ENCODE data around the gene UBE2H.

DNA sequence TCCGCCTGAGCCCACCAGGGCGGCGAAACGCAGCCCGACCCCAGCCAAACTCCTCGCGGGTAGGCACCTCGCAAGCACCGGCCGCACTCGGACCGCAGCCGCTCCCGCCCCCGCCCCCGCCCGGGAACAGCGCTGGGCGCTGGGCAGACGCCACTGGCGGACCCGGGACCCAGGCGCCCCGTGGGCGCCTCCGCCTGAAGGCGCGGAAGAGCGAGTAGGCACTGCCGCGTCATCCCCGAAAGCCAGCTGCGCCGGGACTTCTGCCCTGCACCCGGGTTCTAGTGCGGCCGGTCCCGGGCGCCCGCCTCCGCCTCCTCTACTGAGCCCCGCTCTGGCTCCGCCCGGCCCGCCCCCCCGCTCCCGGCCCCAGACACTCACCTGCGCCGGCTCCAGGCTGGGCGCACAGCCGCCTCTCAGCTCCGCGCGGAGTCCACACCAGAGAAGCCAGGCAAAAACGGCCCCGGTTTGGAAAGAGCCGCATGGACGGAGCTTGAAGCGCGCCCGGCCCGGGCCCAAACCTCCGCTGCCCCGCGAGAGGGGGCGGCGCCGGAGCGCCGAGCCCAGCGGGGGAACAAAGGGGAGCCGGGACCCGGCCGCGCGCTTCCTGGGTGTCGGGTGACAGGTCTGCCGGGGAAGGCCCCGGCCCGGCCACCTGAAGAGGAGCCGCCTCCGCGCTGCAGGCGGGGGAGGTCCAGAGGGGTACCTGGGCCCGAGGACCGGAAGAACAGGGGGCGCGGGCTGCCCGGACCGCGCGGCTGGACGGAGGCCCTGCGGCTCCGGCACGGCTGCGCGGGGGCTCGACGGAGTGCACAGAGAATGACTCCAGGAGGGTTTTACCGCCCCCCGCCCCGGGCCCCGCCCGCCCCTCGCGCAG lies 168.1 kb downstream of the NRF1 start:
- PRO-cap = bidirectional peak, plus-strand start outside the sequence, minus-strand start at position 809 of the sequence
- RAMPAGE, long total RNA, 3 experiments = no peak in any of the 3 experiments

- PRO-cap = unidirectional peak, minus-strand start at chr7:129952719; unidirectional peak, minus-strand start at chr7:129952960
- RAMPAGE, long total RNA, 3 experiments = start-site peak on the minus strand in 1 of 3 experiments, at chr7:129952505-129952961 at its widest, 36 to 196 reads per replicate
These were observed at the start of gene UBE2H for GRCh38 chr7:129952445-129953270. TSS of gene UBE2H (minus strand) at chr7:129952960.

DNA sequence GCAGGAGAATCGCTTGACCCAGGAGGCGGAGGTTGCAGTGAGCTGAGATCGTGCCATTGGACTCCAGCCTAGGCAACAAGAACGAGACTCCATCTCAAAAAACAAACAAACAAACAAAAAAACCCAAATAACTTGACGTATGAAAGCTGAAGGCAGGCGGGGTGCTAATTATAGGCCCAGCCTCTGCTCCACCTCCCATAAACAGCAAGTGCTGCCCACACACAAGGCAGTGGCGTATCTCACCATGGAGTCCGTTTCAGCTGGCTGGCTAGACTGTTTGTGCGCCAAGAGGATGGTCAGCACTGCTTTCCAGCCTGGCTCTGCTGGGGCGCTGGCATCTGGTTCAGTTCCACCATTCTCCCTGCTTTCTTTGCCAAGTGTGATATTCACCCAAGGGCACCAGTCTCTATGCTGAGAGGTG lies 29.1 kb downstream of the ZC3HC1 start:
- PRO-cap = unidirectional peak, plus-strand start at position 229 of the sequence
- RAMPAGE, long total RNA, 3 experiments = no peak in any of the 3 experiments

DNA sequence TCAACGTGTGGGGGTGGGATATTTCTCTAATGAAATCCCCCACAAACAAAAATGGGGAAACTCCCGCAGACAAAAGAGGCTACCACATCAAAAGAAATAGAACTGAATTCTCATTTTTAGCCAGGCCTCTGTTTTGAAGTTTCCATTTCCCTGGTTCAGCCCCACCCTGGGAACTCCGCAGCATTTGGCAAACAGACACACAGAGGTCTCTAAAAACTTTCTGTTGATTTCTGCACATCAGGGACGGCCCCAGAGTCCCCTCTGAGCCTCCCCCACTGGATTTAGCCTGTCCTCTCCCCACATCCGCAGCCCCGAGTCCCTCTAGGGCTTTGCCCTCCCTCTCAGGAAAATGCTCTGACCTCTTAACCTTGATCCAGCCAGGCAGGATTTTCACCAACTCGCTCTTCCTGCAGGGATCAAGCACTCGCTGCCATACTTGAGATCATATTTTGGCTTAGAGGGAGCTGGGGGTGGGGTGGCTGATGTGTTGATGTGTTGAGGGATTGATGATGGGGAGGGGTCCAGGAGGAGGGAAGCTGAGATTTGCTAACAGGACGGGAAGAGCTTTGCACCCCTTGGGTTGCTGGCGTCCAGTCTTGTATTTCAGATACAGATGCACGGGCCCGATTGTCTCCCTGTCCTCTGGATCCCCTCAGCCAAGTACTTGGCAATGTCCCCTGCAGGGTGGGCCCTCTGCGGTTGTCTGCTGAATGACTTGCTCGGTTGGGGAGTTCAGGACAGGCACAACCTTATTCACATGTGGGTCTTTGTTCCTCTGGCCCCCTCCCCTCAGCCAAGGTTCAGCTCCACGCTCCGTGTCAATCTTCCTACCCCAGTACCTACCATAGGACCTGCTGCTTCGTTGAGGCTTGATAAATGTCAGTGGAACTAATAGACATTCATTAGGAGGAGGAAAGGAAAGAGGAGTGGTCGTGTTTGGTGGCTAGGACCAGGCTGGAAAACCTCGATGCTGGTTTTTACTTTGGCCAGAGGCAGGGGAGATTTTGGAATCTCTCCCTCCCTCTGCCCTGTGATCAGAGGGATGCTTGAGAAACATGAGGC lies 6.9 kb downstream of the CPA5 start:
- PRO-cap = no peak
- RAMPAGE, long total RNA, 3 experiments = no peak in any of the 3 experiments

DNA sequence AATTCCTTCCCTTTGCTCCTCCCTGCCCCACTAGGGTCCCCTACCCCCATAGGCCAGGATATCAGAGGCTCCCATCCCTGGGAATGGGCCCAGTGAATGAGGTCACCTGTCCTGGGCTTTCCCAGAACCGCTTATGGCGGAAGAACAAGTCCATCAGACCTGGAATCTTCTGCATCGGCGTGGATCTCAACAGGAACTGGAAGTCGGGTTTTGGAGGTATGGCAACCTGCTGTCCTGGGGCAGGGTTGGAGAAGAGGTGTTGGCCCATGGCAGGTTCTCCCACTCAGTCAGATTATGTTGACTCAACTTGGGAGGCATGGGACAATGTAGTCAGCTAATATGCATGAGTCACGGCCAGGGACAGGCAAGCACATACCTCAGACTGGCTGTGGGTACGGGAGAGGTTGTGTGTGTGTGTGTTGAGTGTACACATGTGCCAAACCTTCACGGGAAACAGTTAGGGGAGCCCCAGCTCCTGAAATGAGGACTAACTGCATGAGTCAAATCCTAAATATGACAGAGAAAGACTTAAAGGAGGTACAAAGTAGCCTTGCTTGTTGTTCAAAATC lies 16.9 kb upstream of the CPA1 start:
- PRO-cap = unidirectional peak, minus-strand start at position 289 of the sequence
- RAMPAGE, long total RNA, 3 experiments = no peak in any of the 3 experiments

GRCh38 chr7:130380961-130381267 lies 620 bp downstream of the CPA1 start:
- PRO-cap = no peak
- RAMPAGE, long total RNA, 3 experiments = no peak in any of the 3 experiments

DNA sequence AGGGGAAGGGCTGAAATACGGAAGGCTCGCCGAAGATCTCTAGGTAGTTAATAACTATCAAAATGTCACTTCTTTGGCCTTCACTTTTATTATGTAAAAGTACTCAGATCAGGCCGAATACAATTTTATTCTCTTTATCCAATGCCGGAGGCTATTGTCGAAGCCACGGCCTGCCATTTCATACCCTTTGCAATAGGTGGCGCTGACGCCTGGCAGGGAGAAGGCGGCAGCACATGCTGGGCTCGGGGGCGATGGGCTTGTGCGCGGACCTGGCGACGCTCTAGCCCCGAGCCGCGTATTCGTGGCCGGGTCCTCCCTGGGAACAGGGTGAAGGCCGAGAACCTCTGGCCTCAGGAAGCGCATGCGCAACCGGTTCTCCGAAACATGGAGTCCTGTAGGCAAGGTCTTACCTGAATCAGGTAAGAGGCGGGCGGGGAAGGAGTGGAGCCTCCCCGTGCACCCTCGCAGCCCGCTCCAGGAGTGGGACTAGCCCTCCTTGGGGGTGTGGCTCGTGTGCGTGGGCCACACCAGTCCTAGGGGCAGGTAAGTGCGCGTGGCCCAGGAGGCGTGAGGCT lies 5.8 kb upstream of the MEST start:
- PRO-cap = no peak
- RAMPAGE, long total RNA, 3 experiments = no peak in any of the 3 experiments

DNA sequence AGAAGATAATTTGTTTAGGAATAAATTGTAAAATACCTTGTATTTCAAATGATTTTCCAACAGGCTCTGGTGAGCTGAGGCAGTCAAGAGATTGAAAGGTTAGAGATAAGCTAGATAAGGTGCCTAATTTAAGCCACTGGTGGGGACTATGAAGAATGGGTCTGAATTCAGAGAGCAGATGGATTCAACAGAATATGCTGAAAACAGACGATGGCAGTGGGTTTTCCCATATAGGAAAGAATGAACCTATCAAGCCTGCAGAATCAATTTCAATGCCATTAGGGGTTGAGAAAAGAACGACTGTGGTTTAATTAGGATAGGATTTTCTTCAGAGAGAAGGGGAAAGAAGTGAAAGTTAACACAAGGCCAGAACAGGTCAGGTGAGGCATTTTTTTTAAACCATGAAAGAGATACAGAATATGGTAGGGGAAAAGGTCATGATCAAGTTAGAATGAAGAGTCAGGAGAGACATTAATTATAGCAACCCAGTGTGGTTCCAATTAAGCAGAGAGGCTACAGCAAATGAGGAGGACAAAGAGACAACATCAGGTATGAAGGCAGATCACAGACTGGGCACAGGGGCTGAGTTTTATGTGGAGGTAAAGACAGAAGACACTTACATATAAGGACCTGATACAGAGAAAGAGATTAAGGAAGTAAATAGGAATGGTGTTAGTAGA lies 18.3 kb downstream of the MEST start:
- PRO-cap = no peak
- RAMPAGE, long total RNA, 3 experiments = no peak in any of the 3 experiments

GRCh38 chr7:130531891-130532165 lies 39.9 kb downstream of the MEST start:
- PRO-cap = no peak
- RAMPAGE, long total RNA, 3 experiments = no peak in any of the 3 experiments

DNA sequence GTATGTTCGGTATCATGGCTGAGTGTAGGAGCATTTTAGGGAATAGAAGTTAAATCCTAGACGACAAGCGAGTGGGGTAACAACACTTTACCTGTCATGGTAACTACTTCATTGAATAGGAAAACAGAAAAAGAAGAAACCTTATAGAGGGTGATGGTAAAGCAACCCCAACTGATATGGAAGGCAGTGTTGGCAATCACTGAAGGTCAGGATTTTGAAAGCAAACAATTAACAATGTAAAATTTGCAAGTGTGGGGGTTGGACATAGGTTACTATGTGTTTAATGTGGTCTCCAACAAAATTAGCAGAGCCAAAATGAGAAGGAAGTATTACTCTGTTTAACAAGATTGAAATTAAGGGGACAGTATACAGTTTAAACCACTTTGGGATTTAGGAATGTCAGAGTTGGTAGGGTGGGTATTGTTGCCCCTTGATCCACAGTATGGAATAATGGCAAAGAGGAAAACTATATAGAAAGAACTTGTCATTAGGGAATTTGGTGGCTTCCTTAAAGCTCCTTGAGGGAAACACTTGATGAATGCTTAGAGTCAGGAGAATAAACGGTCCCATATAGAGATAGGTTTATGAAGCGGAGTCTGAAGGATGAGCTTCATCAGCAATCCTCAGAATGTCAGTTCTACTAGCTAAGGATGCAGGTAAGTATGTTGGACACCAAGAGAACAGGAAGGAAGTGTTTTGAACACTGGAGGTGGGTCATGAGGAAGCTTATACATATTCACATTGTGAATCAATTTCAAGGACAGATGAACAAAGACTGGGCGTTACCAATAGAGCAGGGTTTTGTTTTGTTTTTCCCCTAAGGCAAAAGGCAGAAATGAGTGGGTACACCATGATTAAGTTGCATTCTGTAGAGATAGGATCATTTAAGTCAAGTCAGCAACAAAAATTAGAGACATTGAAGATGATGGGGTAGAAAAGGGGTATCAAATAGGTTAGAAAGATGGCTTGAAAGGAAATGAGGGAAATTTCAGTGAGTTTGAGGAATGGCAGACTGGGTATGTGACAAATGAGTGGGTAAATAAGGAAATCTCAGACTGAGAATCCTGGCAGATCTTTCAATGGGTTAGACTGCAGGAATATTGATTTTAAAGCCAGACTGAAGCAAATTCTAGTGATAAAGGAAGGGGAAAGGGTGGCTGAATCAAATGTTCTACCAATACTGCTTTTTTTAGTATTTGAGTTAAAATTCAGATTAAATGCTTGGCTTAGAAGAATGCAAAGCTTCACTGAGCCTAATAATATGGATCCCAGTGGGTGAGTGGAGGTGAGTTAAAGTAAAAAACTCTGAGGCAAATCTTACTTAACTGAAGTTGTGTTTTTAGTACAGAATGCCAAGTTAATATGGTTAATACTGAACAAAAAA lies 51.5 kb downstream of the MEST start:
- PRO-cap = no peak
- RAMPAGE, long total RNA, 3 experiments = no peak in any of the 3 experiments

DNA sequence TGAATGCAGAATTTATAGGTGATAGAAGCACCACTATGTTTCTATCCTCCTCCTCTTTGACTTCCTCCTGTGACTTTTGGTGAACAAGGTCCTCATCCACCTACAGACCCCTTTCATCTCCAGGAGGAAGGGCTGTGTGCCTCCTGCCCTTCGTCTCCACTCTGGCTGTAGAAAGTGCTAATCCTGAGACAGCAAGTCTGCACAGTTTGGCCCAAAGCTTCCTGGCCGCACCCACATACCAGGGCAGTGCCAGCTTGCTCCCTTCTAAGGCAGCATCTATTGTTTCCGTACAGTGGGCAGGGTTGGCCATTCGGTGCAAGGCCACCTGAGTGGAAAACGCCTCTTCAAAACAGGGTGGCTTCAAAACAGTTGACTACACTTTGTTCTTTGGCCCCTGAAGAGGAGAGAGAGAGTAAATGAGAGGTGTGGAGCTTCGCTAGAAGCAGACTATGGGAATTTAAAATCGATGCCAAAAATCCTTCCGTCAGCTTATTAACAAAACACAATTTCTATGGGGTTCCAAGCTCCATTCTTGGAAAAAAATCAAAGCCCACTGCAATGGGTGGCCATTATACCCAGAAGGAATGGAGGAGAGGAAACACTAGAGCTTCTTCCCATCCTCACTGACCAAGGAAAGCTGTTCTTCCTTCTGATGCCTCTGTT lies 134.2 kb upstream of the KLF14 start:
- PRO-cap = no peak
- RAMPAGE, long total RNA, 3 experiments = no peak in any of the 3 experiments

GRCh38 chr7:130904108-130905317 lies 170.5 kb upstream of the KLF14 start:
- PRO-cap = bidirectional peak, plus-strand start at chr7:130904550, minus-strand start at chr7:130904302
- RAMPAGE, long total RNA, 3 experiments = no peak in any of the 3 experiments

DNA sequence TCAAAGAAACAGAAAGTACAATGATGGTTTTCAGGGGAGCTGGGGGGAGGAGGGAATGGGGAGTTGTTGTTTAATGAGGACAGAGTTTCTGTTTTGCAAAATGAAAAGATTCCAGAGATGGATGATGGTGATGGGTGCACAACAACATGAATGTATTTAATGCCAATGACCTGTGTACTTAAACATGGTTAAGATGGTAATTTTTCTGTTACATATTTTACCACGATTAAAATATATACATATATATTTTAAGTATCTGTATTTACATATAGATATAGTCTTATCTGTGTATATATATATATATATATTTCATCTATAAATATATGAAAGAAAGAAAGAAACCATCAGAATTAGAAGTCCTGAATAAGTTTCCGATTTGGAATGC lies 214.4 kb upstream of the KLF14 start:
- PRO-cap = no peak
- RAMPAGE, long total RNA, 3 experiments = no peak in any of the 3 experiments

GRCh38 chr7:131011831-131012339 lies 277.9 kb upstream of the KLF14 start:
- PRO-cap = no peak
- RAMPAGE, long total RNA, 3 experiments = no peak in any of the 3 experiments

DNA sequence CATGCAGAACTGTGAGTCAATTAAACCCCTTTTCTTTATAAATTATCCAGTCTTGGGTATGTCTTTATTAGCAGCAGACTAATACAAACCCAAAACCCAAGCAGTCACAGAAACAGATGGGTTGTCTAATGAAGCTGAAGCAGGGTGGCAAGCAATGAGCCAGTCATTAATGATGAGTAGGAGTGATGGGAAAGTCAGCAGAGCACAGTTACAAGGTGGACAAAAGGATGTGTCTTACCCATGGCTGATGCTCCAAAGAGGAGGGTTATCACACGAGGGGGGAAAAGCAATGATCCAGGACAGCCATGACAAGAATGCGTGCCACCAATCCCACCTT lies 289.3 kb upstream of the KLF14 start:
- PRO-cap = no peak
- RAMPAGE, long total RNA, 3 experiments = no peak in any of the 3 experiments

DNA sequence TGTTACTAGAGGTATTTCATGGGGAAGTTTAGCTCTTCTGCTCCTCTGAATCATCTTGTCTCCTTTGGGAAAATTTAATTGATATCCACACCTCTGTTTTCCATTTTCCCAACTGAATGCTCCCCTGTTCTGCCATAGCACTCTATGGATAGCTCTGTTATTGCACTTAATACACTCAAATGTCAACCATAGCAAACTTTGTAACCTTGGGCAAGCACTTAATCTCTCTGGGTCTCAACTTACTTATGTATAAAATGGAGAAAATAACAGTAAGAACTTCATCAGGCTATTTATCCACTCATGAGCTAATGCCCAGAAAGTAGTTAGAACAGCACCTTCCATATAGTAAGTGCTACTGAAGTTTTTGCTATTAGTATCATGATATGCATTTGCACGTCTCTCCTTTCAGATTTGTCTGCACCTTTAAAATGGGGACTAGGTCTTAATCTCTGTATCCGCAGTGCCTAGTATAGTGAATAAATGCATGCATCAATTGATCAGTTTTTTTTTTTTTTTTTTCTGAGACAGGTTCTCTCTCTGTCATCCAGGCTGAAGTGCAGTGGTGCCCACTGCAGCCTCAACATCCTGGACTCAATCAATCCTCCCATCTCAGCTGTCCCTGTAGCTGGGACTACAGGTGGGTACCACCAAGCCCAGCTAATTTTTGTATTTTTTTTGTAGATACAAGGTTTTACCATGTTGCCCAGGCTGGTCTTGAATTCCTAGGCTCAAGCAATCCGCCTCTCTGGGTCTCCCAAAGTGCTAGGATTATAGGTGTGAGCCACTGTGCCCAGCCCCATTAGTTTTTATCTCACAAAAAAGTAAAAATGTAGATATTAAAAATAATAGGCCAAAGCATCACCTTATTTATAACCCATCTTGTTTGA lies 290.4 kb upstream of the KLF14 start:
- PRO-cap = no peak
- RAMPAGE, long total RNA, 3 experiments = no peak in any of the 3 experiments

DNA sequence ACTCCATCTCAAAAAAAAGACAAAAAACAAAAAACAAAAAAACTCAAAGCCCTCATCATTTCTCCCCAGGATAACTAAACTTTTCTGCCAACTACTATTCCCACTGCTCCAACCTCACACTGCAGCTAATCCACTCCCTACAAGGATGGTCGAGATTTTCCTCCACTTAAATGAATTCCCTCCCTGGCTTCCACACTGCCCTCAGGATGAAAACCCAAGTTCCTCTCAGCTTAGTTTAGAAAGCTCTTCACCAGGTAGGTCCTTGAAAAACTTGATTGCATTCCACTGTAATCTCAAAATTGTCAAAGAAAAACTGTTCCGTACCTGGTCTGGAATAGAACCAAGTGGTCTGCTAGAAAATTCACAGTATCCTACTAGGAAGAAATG lies 294.3 kb upstream of the KLF14 start:
- PRO-cap = no peak
- RAMPAGE, long total RNA, 3 experiments = no peak in any of the 3 experiments

DNA sequence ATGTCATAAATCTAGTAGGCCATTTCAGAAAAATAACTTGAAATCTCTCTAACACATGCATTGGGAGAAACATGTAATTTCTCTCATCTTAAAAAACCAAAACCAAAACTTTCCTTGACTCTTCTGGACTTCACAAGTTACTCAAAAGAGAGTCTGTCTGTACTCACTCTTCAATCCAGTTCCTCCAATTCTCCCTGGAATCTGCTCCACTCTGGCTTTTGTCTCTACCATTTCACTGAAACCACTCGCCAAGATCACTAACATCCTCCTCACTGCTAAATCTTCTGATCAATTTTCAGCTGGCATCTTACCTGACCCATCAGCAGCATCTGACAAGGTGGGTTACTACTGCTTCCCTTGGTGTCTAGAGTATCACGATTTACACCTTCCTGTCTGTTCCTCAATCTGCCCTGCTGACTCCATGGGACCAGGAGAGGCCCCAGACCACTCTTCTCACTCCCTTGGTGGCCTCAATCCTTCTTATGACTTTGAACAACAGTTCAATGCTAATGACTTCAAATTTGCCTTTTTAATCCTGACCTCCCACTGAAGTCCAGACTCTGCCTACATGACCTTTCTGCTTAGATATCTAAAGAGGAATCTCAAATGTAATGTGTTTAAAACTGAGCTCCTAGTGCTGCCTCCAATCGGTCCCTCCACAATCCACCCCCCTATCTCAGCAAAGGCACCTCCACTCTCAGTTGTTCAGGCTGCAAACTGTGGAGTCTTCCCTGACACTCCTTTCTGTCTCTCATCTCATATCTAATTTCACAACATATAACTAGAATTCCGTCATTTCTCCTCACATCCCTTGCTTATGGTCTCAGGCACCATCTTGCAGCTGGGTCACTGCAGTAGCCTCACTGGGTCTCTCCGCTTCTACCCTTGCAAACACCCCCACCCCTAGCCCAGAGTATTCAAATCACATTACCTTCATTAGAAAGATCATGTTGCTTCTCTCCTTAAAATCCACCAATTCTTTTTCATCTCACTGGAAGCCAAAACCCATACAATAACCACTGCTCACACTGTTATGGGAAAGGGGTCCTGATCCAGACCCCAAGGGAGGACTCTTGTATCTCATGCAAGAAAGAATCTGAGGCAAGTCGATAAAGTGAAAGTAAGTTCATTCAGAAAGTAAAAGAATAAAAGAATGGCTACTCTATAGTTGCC lies 278.7 kb upstream of the MKLN1 start:
- PRO-cap = no peak
- RAMPAGE, long total RNA, 3 experiments = no peak in any of the 3 experiments

GRCh38 chr7:131076509-131077411 lies 250.9 kb upstream of the MKLN1 start:
- PRO-cap = no peak
- RAMPAGE, long total RNA, 3 experiments = no peak in any of the 3 experiments

DNA sequence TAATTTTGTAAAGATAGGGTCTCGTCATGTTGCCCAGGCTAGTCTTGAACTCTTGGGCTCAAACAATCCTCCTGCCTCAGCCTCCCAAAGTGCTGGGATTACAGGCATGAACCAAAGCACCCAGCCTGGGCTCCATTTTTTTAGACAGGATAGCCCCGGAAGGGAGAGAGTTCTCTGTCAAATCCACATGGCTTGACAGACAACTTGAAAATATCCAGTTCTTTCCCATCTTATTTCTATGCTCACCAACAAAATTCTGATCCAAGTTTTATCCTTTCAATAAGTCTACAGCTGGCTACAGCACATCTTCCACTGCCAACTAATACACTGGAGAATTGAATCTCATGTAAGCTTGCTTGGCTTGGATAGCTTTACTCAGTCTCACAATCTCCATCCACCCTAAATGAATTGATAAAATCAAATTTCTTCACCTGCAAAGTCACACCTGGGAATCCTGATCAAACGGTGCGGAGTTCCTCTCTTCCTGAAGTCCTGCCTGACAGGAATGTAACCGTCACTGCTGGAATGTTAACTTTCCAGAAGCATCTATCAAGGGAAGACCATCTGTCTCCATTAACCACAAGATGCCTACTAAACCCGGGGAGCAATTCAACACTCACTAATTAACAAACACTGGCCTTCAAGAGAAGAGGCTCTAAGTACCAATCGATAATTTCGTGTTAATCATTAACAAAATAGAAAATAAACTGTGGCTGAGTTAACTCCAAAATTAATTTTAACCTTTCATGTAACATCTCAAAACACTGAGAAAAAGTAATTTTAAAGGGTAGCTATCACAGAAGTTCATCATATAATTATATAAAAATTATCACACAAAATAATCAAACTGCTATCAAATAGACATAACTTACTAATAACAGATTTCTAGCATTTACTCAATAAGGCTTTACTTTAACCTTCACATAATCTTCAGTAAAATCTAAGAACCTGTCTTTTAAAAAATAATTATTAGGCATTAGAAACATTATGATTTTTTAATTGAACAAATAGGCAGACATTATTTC lies 239.5 kb upstream of the MKLN1 start:
- PRO-cap = no peak
- RAMPAGE, long total RNA, 3 experiments = no peak in any of the 3 experiments